Hematopoietic multipotent progenitor cell (in vitro differentiated cells): Measurements from ENCODE around the gene HAPLN3.

DNA sequence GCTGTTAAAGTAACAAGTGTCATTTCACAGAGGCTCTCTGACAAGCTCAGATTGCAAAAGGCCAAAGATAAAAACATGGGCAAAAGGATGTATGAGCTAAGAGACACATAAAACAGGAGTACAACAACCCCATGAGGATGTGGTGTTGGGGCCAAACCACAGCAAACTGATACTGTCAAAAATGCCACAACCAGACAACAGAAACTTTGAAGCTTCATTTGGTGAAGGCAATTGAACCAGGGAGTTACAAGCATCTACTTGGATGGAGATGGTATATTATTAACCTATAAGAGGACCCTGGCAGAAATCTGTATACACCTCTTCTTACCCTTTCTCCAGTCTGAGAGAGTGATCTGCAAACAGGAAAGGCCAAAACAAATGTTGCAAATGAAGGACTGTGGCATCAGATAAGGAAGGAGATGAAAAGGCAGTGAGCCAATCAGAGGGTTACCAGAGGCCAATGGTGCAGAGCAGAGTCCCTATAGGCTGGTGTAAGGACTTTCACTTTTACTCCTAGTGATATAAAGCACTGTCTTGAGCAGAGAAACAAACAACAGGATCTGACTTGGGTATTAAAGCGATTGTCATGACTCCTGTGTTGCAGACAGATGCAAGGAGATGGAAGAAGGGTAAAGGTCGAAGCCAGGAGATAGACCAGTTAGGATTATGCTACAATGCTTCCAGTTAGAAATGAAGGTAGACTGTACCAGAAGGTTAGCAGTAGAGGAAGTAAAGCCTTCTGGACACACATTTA is 659.0 kb downstream of the NTRK3 start:
- CAGE, long polyA plus RNA: no peak

- CAGE, long polyA plus RNA: no peak
These were observed 305.3 kb downstream of the NTRK3 start for GRCh38 chr15:87951302-87951564.

GRCh38 chr15:88255594-88255907 is 988 bp downstream of the NTRK3 start:
- CAGE, long polyA plus RNA: no peak

DNA sequence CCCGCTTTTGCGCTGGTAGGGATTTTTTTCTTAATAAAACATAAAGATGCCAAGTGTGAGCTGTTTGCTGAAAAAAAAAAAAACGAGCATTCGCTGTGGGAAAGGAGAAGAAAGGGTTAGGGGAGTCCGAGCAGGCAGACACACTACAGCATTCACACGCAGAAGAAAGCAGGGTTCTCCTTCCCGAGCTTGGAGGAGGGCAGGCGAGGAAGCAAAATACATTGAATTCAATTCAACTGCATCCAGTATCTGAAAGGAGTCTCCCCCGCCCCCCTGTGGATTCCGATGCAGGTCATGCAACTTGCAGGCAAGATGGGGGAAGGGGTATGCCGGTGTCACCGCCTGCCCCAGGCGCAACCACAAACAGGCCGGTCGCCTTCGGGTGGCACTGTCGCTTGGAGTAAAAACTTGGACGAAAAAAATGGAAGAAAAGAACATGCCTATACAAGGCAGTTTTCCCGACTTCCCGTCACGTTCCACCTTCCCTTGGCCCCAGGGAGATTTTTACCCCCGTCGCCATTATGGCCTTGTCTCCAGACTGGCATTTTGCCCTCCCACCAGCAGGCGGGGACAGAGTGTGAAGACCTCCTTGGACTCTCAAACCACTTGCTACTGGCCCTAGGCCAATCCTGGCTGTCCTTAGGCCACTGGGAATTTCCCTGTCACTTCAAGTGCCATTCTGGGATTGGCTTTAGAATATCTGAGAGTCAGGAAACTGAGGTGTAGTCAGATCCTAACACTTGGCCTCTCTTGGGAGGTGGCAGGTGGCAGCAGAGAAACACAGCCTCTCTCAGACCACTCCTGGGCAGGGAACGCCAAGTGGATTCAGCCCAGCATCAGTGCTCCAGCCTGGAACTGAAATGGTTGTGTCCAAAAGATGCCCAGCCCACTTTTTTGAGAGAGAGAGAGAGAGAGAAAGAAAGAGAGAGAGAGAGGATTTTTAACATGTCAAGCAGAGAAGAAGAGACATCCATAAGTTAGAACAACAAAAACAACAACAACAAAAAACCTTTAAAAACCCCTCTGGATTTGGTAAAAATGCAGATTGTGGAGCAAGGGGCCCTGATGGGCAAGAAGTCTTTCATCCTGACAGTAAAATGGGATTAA is 1.7 kb upstream of the NTRK3 start:
- CAGE, long polyA plus RNA: no peak

DNA sequence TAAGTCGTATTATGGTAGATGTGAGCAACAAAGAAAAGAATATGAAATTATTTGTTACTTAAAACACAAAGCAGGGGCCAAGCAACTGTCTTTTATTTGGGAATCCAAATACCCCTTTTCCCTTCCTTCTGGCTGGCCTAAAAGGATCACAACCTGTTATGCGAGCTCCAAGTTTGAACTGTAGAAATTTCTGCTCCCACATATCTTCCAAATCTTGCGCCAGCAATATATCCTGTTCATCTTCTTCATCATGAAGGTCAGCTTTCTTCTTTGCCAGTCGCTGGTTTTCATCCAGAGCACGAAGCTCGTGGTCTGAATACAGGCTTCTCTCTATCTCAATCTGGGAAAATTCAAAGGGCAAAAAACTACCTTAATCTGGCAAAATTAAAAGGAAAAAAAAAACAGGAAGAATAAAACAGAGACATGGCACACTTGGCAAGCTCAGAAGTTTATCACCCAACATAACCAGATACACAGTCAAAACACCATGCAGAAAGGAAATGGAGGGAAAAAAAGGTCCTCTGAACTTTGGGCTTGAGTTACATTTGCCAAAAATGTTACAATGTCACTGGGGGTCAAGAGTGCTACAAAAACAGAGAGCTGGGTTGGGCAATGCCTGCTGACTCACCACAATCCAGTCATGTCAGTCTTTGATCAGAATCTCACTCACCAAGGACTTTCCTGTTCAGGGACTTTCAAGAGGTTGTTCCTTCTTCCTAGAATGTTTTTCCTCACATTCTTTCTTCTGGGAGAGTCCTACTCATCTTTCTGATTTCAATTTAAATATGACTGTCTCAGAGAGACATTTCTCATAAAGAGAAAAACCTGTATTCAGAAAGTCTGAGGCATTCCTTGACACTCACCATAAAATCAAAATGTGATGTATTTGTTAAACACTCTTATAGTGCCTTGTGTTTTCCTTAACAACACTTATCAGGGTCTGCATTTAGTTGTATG is 1.5 kb downstream of the MRPL46 start:
- CAGE, long polyA plus RNA: no peak

- CAGE, long polyA plus RNA: no peak
These were observed 7.9 kb upstream of the ISG20 start for GRCh38 chr15:88630758-88631449.

- CAGE, long polyA plus RNA: no peak
These were observed 6.9 kb downstream of the ISG20 start for GRCh38 chr15:88645484-88646284.

DNA sequence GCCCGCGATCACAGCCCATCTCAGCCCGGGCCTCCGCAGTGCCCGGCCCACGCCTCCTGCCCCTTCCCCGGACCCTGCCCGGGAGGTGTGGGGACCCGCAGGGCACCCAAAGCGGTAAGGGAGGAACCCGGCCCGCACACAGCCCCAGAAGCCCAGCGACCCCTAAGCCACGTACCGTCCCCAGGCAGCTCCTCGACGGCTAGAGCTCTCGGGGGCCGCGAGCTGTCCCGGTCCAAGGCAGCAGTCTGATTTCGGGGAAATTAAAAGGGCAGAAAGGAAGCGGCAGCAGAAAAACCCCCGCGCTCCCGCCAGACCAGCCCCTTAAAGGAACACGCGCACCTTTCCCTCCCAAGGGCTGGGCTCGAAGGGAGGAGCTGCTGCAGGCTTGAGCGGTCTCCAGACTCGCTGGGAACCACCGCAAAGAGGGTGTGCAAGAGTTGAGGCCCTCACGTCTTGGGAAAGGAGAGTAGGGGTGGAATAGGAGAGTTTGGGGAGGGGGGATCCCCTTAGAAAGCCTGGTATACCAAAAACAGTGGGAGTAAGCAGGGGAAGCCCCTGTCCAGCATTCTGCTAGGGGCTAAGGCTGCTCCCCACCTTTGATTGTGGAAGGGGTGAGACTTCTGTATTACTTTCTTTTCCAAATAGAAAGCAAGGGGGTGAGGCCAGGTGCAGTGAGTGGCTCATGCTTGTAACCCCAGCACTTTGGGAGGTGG is at the start of gene HAPLN3:
HAPLN3 (minus strand) TSS at position 261 of the 713 bp plus-strand sequence.
- CAGE, long polyA plus RNA: no peak

DNA sequence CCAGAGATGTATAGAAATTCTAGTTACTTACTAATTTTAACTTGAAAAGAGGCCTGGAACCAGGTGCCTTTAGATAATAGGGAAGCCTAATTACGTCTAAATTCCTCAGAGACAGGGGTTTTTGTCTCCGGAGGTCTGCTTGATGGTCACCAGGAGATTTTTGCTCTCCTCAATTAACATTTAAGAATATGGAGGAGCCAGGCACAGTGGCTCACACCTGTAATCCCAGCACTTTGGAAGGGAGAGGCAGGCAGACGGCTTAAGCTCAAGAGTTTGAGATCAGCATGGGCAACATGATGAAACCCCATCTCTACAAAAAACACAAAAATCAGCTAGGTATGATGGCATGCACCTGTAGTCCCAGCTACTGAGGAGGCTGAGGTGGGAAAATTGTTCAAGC is 79.9 kb upstream of the MFGE8 start:
- CAGE, long polyA plus RNA: no peak

DNA sequence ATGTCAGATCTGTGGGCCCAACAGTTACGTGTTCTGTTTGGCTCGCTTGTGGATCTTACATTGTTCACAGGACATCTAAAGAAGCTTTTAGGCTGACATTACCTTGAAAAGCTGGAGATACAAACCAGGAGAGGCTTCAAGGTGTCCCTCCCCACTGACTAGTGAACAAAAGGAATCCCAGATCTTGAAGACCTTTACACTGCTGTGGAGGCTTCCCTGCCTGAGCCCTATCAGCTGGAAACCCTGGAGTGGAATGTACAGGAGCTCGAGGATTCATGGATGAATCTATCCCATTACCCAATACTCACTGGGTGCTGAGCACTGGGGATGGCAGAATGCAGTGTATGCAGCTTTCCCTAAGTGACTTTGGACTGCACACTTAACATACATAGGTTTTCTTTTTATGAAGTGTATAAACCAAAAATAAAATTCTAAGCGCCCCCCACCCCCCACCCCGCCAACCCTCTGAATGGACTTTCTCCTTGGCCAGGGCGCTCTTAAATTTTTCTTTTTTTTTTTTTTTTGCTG is 82.3 kb upstream of the MFGE8 start:
- CAGE, long polyA plus RNA: no peak

DNA sequence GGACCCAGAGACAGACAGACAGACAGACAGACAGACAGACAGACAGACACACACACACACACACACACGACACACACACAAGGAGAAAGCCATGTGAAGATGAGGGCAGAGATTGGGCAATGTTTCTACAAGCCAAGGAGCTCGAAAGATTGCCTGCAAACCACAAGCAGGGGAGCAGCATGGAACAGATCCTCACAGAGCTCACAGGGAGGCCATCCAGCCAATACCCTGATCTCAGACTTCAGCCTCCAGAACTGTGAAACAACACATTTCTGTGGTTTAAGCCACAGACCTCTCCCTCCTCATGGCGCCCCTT is 35.8 kb upstream of the ABHD2 start:
- CAGE, long polyA plus RNA: no peak

DNA sequence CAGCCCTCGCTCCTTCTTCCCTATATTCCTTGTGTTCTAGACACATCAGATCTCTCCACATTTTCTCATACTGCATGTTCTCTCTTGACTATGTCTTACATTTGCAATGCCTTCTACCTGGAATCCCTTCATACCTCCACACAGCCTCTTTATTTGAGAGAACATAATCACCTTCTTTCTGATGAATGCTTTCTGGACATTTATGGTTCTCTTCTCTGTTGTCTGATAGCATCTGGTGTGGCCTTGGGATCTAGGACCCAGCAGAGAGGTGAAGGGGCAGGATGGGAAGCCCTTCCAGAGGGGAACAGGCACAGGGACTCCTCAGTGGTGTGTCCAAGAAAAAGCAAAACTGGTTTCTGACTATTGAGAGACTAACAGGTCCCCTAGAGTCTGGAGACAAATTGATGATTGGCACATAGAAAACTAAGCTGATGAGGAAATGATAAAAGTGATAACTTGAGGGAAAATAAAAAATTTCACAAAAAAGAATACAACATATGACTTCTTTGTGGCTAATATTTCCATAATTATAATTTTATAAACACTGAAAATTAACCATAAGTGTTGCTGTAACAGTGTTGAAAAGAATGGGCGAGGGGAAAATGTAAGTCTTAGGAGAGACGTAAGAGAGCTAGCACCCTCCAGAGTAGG is 43.1 kb downstream of the ABHD2 start:
- CAGE, long polyA plus RNA: no peak

DNA sequence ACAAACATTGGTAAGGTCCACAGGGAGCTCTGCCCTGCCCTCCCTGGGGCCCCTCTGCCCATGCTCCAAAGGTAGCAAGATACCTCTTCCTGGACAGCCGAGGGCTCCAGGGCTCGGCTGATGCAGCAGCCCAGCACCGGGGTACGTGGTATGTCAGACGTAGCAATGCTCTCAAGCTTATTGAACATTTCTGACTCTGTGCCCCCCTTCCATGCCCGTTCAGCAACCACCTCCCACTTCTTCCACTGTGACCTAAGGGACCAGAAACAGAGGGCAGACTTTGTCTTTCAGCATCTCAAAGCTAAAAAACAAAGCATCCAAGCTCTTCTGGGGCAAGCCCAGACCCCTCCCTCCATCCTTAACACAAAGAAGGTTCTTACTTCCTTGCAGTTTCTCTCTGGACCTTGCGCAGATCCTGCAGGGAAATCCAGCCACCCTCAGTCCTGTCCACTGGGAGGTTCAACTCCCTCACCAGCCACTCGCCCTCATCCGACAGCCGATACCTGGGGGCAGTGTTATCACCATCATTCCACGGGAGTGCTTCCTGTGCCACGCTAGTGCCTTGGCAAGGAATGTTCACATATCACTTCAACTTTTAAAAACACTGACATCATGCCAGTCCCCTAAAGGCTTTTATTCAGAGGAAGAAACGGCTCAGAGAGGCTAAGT is 15.6 kb downstream of the POLG start:
- CAGE, long polyA plus RNA: no peak

DNA sequence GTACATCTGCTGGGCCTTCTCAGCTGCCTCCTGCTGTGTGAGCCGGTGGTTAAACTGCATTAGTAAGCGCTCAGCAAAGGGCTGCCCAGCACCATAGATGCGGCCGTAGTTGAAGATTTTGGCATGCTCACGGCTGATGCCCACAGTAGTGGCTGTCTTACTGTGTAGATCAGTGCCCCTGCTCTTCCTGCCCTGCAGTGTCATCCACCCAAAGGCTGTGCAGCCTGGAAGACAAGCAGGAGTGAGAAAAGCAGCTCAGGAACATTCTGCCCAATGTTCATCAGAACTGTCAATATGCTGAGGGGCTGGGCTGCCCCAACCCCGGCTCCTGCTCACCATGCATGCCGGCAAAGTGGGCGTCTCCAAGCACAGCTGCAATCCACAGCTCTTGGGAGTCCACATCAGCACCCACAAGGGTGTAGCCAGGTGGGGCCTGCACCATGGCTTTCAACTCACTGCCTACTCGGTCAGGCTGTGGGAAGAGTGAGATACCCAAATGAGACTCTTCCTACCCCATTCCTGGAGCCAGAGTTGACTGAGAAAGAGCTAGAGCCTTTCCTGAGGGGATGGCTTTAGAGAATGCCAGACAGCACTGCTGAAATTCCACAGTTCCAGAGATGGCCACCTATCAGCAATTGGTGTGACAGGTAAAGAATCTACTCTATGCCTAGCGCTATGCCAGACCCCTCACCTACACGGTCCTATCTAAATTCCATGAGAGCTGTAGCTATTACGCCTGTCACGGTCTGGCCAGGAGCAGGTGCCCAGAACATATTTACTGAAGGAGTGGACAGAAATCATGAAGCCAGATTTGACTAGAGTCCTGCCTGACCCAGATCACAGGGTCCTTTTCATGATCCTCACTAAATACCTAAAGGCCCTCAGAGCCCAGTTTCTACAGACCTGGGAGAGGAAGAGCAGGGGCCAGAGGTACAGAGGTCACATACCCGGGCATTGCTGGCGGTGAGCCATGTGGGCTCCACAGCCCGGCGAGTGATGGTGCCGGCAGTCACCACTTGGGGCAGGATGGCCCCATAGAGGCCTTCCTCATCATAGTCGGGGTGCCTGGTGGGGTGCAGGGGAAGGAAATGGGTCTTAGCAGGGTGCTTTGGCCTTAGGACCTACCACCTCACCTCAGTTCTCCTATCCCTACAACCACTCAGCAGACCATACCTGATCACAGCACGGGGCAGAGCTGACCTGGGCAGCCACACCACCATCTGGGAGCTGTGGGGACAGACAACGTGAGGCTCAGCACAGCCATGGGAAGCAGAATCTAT is 13.4 kb downstream of the POLG start:
- CAGE, long polyA plus RNA: no peak

- CAGE, long polyA plus RNA: no peak
These were observed 65.4 kb upstream of the POLG start for GRCh38 chr15:89399863-89400492.

DNA sequence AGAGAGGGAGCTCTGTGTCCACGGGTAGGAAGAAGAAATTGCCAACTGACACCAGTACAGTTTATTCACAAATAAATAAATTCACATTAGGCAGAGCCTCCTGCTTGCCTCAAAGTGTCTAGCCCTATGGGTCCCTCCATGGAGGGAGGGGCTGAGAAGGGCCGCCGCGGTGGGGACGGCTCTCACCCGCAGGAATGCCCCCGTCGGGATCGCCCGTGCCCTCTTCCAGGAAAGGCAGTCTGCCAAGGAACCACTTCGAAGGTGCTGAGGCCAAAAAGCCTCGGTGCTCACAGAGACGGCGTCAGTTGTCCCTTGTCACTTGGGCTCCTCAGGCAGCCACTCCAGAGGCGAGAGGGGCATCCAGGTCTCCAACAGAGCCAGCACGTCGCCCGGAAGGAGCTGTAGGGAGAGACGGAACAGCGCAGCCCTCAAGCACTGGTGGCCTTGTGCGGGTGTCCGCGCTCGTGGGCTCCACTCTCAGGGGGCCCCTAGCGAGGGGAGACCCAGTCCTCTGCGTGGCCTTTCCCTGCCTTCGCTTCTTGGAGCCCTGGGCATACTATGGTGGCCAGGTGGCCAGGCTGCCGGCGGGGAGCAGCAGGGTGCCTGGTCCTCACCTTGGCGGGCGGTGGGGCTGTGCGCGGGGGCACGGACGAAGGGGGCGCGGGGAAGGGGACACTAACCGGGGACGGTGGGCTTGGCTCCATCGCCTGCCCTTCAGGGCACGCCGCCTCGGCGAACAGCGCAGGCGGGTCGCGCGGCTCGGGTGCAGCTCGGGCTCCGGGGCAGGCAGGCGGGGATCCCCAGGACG is 1.0 kb downstream of the MESP1 start:
- CAGE, long polyA plus RNA: no peak

DNA sequence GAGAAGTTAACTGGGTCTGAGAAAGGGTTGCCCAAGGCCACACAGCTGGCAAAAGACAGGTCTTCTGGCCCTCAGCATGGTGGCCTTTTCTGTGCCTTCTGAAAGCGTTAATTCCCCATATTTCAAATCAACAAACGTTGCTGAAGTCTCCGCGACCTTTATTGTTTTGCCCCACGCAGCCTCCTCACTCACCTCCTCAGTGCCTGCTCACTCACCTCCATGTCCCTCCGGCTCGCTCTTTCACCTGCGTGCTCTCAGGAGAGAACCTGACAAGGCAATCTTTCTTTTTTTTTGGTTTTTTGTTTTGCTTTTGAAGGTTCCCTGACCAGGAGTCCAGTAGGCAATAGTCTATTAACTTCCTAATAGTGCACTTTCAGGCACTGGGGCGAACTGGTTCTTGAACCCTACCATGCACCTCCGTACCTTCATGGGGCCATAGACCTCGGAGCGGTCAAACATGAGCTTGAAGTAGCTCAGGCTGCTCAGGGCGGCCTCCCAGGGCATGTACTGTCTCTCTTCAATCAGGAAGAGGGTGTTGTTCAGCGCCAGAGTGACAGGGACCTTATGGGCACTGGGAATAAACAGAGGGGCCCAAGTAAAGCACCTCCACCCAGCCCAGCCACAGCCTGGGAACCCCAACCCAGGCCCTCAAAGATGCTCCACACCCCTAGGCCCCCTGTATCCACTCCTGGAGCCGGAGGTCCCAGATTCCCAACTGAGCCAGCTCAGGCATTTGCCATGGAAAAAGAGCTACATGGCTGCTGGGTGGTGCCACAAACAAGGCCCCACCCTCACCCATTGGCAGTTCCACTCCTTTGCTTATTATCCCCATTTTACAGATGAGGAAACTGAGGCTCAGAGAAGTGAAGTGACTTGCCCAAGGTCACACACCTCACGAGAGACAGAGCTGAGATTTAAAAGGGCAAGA is 17.2 kb downstream of the ANPEP start:
- CAGE, long polyA plus RNA: no peak

DNA sequence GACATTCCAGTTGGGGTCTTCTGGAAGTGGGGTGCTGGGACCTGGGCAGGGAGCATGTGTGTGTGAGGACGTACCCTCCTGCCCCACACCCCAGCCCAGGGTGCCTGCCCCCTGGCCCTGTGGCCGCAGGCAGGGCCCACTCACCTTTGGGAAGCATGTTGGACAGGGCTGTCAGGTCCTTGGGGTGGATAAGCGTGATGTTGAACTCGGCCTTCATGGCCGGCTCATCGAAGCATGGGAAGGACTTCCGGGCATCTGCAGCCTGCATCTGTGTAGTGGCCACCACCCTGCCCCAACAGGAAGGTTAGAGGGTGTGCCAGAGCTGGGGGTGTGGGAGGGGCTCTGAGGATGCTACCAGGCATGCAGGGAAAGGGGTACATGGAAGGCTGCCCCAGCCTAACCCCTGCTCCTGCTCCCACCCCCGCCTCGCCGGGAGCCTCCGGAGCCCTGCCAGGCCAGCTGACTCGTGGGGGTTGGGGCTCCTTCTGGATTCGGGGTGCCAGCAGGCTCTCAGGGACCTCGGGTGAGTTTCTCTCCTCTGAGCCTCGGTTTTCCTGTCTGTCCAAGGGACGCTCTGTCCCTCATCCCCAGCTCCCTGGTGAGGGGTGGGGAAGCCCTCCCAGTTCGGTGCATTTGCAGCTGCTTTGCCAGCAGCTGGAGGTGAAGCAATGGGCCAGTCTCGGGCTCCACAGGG is 9.3 kb downstream of the ANPEP start:
- CAGE, long polyA plus RNA: no peak

- CAGE, long polyA plus RNA: no peak
These were observed 2.0 kb downstream of the ZNF710 start for GRCh38 chr15:90003082-90003624.

GRCh38 chr15:90015791-90016192 is 14.7 kb downstream of the ZNF710 start:
- CAGE, long polyA plus RNA: no peak